Measurements from ENCODE around the gene CDC42SE2.

DNA sequence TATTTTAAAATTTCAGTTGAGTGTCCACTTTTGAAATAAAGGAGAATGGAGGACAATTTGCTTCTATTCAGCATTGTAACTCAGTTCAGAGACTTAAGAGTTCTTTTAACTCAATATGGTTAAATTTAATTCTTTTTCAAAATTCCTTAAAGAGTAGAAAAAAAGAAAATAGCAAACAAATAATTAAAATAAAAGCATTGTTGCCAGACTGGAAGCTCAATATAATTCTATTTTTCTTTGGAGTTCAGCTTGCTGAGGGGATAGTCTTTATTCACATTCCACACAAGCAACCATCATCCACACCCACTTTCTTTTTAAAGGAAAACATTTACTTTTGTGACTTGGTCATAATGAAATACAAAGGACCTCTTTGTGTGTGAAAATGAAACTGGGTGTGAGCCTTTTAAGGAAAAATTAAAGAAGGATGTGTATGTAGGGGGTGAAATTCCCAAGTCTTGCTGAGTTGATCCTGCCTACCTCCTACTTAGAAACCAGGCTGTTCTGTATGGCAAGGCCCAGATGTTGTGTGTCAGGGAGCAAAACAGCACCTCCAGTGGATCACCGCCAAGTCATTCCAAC is 198.3 kb upstream of the FBN2 start:
- PRO-cap, result no peak

GRCh38 chr5:128976926-128977355 is 11.7 kb downstream of the SLC27A6 start:
- PRO-cap, result no peak

DNA sequence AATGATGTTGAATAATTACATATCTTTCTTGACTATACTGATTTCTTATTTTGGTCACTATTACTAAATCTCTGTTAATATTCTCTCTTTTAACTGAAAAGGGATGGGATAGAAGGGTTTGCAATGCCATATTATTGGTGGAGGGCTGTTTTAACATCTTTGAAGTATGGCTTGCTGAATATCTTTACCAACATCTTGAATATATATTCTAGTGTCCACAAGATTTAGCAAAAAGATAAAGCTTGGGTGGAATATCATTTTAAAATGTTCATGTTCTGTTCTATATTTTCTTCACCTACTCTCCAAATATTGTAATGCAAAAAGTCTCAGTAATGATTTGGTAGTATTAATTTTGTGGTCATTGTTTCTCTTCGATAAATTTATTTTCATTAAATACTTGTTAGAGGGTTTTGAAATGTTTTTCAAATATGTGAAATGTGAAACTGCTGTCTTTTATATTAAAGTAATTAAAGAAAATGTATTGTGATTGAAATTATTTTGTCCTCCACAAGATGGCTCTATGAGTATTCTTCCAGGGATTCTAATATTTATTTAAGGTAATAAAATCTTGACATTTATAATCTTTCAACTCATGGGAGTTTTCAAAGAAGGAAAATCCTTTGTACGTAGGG is 19.1 kb downstream of the ISOC1 start:
- PRO-cap, result no peak

DNA sequence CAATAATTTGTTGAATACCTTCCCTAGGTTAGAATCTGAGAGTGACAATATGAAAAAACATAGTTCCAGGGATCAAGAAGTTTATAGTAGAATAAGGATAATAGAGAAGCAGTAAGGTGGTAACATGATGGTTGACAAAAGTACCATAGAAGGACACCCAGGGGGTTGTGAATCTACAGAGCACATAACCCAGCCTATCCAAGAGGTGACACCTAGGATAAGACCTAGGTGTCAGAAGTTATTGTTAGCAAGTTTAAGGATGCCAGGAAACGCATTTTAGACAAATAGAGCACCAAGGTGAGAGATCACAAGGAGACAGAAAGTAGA is 86.4 kb downstream of the CHSY3 start:
- PRO-cap, result no peak

DNA sequence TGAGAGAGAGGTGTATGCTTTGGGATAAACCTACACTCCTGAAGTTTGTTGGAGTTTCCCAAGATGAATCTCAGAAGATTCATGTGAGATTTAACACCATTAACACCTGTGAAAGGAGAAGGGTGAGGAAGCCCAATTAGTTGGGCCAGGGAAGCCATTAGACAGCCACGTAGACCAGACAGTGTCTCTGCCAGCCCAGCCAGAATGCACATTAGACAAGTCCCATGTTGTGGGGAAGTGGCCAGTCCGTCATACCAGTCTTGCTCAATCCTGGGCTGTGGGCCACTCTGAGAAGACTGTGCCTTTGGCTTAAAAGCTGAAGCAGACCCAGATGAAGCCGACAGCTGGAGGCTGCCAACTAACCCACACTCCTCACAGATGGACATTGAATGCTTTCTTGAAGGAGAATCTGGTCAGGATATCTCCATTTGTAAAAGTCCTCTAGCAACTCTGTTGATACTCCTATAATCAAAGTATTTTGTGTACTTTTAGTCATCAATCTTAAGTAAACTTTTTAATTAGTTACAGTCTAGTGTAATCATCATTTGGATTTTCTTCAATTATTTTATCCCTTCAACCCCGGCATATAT is 128.6 kb downstream of the CHSY3 start:
- PRO-cap, result no peak

GRCh38 chr5:130549671-130550424 is 615.2 kb downstream of the HINT1 start:
- PRO-cap, result no peak

- PRO-cap, result no peak
These were observed 732 bp downstream of the LYRM7 start for GRCh38 chr5:131171456-131171895.

GRCh38 chr5:131263419-131264547 is at the start of gene CDC42SE2:
CDC42SE2 (plus strand) TSS chr5:131264053.
- PRO-cap, result unidirectional peak, plus-strand start at chr5:131264102; unidirectional peak, plus-strand start at chr5:131264187

DNA sequence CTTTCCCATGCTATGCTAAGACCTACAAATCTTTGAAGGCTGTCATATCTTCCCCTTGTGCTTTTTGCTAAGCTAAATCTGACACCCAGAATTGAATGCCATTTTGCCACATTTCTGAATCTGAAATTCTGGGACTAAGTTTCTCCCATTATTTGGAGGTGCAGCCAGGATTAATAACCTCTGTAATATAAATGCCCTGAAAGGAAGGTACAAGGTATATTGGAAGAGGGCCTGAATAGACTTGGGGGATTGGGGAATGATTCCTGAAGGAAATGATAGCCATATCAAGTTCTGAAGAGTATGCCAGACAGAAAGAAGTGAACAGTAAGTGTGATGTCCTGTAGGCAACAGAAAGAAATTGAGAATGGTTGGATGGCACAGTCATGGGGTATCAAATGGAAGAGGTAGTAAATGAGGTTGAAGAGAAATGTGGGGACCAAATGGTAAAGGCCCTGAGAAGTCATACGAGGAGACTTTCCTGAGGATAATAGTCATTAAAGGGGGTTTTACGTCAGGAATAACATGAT is 34.9 kb downstream of the CDC42SE2 start:
- PRO-cap, result no peak

DNA sequence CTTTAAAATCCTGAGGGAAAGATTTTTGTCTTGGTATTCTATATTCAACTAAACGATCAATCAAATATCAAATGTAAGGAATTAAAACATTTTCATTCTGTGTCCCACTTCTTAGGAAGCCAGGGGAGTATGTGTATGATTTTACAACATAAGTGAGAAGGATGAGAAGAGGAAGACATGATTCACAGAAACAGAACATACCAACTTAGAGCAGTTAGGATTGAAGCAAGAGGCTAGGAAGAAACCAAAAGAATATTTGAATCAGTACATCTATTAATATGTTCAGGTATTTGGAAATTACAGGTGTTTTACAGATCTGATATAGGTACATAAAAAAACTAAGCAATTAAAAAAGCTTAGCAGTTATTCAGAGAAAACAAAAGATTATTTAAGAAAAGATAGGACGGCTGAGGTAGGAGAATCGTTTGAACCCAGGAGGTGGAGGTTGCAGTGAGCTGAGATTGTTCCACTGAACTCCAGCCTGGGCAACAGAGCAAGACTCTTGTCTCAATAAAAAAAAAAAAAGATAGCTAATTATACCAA is 77.6 kb downstream of the CDC42SE2 start:
- PRO-cap, result no peak

DNA sequence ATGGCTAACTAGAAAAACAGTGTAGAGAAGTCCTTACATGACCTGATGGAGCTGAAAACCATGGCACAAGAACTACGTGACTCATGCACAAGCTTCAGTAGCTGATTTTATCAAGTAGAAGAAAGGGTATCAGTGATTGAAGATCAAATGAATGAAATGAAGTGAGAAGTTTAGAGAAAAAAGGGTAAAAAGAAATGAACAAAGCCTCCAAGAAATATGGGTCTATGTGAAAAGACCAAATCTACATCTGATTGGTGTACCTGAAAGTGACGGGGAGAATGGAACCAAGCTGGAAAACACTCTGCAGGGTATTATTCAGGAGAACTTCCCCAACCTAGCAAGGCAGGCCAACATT is 81.4 kb downstream of the CDC42SE2 start:
- PRO-cap, result no peak

DNA sequence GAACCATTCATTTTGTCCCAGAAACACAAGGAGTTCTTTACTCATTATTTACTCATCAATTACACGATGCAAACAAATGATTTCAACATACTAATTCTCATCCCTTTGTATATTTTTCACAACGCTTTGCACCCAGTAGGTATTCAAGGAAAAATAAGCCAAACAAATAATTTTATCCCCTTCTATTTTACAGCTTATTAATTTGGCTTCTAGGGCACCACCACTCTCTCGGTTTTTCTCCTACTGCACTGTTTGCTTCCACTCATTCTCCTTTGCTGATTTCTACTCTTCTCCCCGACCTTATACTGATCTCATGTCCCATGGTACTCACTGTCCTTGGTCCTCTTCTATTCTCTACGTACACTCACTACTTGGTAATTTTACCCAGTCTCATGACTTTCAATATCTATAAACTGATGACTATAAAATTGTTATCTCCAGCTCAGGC is 4.2 kb downstream of the RAPGEF6 start:
- PRO-cap, result no peak

DNA sequence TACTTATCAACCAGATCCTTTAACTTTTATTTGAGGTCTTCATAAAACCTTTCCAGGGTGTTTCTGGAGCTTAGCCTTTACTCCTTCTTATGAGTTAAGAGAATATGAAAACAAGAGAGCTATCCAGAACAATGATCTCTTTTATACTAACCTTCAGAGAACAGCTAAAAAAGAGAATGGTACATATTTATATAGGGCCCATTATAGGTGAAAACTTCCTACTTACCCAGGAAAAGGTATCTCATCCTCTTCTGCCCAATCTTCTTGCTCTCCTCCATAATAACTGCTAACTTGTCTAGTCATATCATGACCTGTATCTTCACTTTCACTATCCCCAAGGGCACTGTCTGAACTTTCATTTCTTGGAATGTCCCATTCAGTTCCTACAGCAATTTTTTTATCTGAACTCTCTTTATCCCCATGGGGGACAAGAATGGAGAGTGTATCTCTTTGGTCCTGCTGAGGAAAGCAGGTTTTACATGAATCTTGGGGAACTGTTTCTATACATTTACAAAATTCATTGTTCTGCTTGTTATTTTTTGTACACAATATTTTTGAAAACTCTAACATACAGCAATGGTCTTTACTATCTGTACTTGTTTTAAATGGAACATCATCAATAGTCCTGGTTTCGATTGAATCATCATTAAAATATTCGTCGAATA is 36.4 kb upstream of the RAPGEF6 start:
- PRO-cap, result no peak

DNA sequence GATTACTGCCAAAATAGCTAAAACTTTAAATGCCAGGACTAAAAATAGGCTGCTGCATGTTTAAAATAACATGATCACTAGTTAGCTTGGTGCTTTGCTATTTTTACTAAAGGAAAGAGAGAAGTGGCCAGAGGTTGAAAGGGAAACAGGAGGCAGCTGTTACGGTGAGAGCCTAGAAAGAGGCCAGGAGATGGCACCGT is 14.0 kb upstream of the FNIP1 start:
- PRO-cap, result no peak

DNA sequence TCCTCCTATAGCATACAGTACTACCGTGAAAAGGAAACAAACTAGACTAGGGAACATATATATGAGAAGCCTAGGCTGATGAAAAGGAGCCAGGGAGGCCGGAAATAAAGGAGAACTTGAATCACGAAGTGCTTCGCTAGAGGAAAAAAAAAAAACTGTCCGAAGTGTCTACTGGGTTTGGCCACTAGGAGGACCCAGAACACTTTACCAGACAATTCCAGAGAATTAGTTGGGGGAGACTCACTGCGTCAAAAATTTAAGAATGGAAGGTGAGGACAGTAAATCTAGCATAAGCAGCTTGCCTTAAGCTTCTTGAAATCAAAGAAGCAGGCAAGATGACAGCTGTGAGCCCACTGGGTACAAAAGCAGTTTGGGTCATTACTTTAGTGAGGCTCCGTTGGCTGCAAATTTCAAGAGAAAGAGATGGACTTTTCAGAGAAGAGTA is 47.5 kb downstream of the P4HA2 start:
- PRO-cap, result no peak

DNA sequence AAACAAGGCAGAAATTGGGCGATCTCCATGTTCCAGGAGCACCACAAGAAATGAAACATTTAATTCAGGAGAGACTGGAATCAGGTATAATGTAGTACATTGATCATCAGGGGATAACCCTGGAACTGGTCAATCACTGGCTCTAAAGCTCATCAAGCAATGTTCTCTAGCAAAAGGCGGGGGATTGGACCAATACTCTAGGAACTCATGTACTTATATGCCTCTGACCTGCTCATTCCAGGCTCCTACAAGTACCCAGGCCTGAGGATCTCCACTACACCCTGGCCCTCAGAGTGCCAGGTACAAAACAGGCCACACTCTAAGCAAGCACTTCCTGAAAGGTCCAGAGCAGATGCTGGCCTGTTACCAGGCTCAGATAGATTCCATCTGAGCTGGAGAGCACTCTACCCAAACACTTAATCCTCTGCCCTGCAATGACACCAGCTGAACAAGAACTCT is 3.1 kb downstream of the P4HA2 start:
- PRO-cap, result no peak

GRCh38 chr5:132346957-132347612 is 22.4 kb upstream of the SLC22A5 start:
- PRO-cap, result no peak

DNA sequence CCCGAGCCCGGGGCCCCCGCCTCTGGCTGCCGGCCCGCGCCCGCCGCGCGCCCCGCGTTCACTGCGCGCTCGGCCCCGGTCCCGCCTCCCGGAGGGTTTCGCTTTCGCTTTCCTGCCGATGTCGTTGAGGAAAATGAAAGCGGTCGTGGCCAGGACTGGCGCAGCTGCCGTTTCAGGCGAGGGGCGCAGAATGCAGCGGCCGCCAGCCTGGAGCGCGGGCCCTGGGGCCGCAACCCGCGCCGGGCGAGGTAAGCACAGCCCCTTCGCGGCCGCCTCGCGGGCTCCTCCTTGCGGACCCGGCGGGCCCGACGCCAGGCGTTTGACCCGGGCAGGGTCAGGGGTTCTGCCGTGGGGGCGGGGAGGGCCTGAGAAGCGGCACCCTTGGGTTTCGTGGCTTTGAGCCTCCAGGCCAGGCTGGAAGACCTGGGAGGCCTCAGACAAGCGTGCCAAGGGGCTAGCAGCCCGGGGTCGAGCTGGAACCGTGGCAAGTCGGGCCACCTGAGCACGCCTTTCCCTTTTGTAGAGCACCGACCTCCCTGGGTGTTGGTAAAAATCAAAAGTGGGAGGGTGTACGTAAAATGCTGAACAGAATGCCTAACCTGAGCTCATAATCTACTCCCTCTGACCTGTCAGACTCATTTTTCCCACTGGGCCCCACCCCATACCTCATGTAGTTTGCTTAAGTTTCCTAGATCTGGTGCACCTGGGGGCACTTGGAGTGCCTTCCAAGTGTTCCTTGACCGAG is 41.5 kb downstream of the SLC22A5 start:
- PRO-cap, result bidirectional peak, plus-strand start at position 127 of the sequence, minus-strand start at position 87 of the sequence

DNA sequence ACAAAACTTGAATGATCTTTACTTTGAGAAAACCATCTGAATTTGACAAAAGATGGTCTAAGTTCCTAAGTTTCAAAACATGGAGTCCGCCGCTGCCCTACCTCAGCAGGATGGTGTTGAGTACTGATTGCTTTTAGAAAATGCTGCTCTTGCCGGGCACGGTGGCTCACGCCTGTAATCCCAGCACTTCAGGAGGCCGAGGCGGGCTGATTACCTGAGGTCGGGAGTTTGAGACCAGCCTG is 42.5 kb downstream of the SLC22A5 start:
- PRO-cap, result no peak

- PRO-cap, result no peak
These were observed 59.8 kb downstream of the IRF1 start for GRCh38 chr5:132430649-132431198.